Measurements from ENCODE around the genes UHRF2, GLDC and TYRP1.

GRCh38 chr9:5799320-5799769 is 33.6 kb downstream of the ERMP1 start:
- PRO-cap = no peak

GRCh38 chr9:5818016-5818286 is 15.0 kb downstream of the ERMP1 start:
- PRO-cap = no peak

DNA sequence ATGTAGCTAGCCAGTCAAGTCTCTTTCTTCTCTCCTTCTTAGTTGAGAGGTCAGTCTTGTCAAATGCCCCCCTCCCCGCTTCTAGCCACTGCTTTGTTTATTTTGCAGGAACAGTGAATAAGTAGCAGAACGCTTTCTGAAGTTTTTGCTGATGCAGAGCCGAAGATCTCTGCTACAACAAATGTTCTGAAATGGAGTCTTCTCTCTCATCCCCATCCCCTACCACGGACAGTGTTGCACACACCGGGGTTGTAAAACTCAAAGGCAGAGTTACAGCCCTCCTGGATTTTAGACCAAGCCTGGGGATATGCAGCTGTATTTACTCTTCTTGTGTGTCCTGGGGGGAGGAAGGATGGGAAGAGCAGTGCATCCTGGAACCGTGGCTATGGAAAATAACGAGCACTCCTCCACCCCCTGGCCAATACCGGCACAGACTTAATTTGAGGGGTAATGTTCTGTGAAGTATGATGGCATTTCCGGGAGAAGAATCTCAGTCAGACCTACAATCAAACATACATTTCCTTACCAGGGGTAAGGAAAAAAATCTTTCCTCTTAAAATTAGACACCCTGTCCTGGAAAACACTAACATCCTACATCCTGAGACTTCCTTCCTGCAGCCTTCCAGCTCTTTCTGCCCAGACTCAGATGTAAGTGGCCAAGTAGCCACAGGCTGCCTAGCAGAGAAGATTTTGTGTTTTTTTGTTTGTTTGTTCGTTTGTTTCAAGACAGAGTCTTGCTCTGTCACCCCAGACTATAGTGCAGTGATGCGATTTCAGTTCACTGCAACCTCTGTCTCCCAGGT is 10.9 kb upstream of the ERMP1 start:
- PRO-cap = no peak

GRCh38 chr9:5898780-5899167 is 8.1 kb downstream of the MLANA start:
- PRO-cap = no peak

DNA sequence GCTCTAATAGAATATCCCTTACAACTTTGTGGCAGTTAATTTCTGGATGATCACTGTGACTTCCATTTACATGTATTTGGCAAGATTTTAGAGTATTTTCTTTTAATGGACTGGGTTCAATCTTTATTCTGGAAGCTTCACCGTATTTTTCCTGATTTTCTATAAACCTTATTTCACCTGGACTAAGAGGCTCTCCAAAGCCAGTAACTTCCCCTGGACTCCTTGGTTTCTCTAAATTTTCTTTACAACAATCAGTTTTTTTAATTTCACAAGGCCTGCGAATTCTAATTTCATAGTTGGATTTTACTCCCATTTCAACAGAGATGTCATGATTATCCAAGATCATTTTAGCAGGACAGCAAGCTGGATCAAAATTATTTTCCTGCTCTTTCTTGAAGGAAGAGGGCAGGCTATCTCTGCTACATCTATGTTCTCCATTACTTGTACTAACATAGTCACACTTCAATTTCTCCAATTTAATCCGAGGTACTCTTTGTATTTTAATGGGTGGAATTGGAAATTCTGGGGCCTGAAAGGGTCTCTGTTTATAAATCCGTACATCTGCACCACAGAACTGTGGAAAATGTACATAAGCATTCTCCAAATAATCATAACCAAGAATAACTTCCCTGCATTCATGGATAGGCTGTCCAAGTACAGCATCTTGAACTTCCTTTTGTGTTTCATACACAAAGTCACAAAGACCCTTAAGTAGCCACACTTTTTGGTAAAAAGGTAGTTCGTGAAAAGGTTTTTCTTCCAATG is 39.9 kb downstream of the KIAA2026 start:
- PRO-cap = no peak

GRCh38 chr9:6079449-6079825 is 64.0 kb upstream of the RANBP6 start:
- PRO-cap = no peak

GRCh38 chr9:6412871-6413889 is at the start of gene UHRF2:
TSS of gene UHRF2 (plus strand) at chr9:6413199.
- PRO-cap = bidirectional peak, plus-strand start at chr9:6413227, minus-strand start at chr9:6412921; bidirectional peak, plus-strand start at chr9:6413920, minus-strand start at chr9:6413844

DNA sequence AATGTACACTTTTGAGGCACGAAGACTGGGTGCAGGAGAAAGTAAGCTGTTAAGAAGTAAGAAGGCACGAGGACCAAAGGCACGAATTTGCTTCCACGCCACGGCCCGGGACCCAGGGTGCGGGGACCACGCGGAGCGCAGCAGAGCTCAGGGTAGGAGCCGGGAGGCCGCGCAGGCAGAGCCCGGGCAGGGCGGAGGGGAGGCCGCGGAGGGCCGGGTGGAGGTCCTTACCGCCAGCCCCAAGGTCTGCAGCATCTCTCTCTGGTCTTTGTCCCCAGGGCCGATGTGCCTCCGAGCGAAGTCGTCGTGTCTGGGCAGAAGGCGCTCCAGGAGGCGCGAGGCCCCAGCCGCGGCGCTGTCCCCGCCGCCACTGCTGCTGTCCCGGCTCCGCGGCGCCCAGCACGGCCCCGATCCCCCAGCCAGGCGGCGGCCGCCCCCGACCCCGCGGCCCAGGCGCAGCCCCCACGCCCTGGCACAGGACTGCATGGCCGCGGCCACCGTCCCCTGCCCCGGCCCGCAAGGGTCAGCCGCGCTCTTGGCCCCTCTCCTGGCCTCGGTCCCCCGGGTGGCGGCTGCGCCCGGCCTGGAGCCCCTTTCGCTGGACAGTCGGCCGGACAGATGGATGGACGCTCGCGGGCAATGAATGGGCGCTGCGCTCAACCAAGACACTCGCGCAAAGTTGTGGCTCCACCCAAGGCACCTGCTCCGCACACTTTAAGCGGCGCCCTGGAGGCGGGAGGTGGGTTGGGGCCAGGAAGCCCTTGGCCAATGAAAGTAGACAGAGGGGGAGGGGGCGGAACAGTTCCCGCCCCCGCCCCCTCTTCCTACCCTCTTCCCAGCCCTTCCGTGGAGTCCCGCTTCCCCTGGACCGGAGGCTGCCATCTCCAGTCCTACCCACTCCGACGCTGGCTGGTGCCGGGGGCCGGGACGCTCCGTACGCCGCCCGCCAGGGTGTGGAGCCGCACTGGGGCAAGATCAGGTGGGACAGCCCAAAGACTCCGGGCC is at the start of gene GLDC:
Gene GLDC, minus strand, starts transcription at position 716 of the 1,005 bp plus-strand sequence.
- PRO-cap = bidirectional peak, plus-strand start at position 143 of the sequence, minus-strand start outside the sequence; bidirectional peak, plus-strand start at position 239 of the sequence, minus-strand start at position 237 of the sequence; unidirectional peak, minus-strand start at position 372 of the sequence; bidirectional peak, plus-strand start at position 899 of the sequence, minus-strand start at position 716 of the sequence

DNA sequence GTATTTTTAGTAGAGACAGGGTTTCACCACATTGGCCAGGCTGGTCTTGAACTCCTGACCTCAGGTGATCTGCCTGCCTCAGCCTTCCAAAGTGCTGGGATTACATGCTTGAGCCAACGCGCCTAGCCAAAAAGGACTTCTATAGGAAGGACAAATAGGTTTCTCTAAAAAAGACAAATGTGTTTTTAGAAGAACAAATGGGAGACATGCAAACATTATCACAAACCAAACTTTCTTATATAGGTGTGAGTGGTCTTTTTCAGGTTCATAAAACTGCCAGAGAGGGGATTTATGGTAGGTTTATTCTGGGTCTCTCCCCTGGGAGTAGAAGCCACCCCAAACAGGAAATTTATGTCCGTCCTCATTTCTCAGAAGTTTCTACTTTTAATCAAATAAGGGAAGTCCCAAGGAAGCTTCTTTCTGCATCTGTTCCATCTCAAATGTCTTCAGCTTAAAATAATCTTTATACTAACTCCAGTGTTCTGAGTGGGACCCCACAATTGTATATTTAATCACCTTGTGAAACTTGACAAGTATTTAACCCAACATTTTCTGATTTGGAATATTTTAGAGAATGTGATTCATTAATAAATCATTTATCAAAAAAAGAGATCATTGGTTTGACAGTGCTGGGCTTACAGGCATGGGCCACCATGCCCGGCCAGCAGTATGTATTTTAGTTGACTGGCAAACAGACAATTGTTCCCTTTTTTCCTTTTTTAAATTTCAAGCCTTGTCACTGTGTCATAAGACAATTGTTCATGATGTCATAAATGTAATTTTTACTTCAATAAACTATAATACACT is 44.4 kb upstream of the GLDC start:
- PRO-cap = no peak

- PRO-cap = no peak
Measured at GRCh38 chr9:6759287-6759725, 1.5 kb downstream of the KDM4C start.

- PRO-cap = no peak
Measured at GRCh38 chr9:6827443-6828183, 69.8 kb downstream of the KDM4C start.

DNA sequence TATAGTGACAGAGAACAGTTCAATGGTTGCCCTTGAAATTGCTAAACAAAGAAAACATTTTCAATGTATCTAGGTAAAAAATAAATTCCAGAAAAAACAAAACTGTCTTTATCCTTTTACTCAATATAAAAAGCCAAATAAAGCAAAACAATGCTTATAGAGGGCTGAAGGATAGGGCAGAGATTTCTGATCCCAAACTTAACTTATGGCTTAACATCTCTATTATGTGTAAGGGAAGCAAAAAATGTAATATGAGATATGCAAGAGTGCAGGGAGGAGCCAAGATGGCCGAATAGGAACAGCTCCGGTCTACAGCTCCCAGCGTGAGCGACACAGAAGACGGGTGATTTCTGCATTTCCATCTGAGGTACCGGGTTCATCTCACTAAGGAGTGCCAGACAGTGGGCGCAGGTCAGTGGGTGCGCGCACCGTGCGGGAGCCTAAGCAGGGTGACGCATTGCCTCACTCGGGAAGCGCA is 359.4 kb upstream of the TYRP1 start:
- PRO-cap = no peak

- PRO-cap = no peak
Measured at GRCh38 chr9:12693154-12693920, at the start of gene TYRP1. TSS of gene TYRP1 (plus strand) at chr9:12693385.

DNA sequence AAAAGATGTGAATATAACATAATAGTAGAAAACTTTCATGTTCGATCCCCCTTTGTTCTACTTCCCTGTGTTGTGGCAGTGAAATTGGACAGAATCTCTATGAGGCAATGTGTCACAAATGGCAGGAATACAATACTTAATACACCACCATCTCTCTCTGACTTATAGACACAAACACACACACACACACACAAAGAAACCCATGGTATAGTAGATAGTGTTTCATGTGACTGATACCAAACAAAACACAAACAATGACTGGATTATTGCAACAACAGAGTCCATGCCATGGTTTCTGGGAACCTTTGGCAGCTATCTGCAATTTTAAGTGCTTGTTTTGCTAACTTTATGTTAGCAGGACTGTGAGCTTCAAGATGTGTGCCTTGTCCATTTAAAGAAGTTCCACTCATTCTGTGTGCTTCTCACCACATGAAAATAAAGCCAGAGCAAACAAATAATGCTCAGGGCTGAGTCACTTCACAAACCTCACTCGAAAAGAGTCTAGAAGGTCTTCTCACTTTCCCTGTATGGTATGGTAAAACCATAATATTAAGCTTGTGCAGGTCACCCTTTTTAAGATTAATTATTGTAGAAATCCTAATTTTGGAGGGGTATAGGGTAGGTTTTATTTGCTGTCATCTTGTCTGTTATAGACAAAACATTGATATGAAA is 15.0 kb upstream of the LURAP1L start:
- PRO-cap = no peak

DNA sequence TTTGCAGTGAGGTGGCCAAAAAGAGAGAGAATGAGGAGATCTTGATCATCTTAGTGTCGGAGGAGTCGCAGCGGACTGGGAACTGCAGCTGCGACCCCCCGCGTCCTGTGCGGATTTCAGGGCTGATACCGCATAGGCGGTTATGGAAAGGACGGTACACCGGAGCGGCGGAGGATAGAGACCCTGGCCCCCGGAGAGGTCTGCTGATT is 515 bp downstream of the LURAP1L start:
- PRO-cap = no peak

DNA sequence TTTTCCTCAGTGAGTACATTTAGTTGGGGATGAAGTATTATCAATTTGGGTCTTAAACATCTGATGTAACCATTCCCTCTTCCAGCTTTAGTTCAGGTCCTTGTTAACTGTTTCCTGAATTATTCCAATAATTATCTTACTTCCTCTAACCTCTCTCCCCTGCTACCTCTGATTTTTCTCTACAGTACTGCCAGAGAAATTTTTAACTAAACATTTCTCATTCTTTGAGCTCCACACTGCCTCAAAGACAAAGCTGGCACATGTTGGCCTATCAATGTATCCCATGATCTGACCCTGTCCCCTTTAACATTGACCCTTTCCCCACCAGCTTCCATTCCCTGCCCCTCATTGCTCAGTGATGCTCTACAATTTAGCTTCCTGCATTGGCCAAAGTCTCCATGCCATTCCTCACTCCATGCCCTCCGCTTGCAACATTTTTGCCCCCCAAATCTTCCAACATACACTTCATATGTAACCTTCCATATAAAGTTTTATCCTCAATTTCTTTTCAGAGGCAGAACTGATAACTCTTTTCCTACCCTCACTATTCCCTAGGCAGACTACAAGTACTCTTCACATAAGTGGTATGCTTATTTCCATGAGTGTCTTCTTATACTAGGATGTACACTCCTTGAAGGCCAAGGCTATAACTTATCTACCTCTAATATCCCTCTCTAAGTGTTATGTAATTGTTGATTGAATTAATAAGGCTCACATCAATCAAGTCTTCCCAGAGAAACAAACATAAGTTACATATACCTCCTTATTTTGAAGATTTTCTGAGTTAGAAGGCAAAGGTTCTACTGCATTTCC is 144.0 kb downstream of the MPDZ start:
- PRO-cap = no peak

DNA sequence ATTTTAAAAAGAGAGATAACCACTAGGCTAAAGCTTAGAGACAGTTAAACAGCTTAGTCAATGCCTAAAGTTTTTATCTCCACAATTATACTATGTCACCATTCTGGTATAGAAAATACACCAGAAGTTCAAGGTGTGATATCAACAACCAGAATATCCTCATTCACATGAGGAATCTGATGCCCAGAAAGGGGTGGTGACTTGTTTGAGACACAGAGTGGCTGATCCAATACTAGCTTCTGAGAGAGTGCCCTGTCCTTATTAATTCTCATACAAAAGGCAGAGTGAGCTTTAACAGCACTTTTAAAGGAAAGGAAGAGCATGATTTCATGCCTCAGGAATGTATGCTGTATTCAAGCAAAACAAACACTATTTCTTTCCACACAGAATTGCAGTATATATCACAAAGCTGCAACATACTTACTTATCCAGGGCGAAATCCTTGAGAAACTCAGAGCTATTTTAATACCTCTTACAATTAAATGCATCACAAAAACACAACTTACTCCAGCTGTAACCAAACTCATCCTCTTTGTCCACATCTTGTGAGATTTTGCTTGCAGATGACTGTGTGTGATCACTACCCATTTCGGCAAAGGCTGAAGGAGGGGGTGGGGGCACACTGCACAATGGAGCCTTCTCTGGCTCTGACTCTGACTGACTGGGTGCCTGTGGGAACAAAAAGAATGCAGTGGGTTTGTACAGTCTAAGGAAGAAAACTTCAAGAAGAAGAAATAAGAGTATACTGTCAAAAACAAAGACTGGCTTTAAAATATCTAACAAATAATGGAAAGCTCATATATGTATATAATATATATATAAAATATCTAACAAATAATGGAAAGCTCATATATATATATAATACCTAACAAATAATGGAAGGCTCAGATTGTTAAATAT is 139.8 kb downstream of the MPDZ start:
- PRO-cap = bidirectional peak, plus-strand start at position 382 of the sequence, minus-strand start at position 279 of the sequence; bidirectional peak, plus-strand start at position 627 of the sequence, minus-strand start at position 555 of the sequence

GRCh38 chr9:13267734-13268311 is 11.7 kb downstream of the MPDZ start:
- PRO-cap = no peak

GRCh38 chr9:13432945-13433392 is 153.5 kb upstream of the MPDZ start:
- PRO-cap = no peak

- PRO-cap = no peak
Measured at GRCh38 chr9:13705870-13706477, 426.5 kb upstream of the MPDZ start.